ENCODE results near the genes HIPK2, OR9A4 and PRSS1.

DNA sequence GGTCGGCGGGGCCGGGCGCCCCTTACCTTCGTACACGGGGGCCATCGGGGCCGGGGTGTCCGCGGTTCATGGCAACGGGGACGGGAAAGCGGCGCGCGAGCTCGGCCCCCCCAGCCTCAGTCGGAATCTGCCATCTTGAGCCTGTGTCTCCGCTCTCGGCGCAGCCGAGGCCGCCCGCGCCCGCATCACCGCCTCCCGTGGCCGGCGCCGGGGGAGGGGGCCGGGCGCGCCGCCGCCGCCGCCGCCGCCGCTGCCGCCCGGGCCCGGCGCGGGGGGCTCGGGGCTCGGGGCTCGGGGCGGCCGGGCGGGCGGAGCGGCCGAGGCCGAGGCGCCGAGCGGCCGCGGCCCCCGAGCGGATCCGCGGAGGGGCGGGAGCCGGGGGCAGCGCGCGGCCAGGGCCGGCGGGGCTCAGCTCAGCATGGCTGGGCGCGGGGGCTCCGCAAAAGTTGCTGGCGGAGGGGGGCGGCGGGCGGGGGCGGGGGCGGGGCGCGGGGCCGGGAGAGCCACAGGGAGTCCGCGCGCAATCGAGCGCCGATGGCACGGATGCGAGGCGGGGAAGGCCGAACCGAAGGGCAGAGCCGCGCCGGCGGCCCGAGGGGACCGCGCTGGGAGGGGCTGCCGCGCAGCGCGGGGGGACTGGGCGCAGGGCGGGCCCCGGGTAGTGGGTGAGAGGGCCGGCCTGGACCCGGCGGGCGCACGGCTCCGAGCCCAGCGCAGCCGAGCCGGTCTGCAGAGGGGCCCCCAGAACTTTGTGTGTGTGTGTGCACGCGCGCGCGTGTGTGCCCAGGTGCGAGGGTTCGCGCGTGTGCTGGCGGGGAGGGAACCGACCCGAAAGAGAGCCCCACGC, at the start of gene HIPK2:
Gene HIPK2, minus strand, starts transcription at position 420 of the 847 bp plus-strand sequence.
- RAMPAGE, long total RNA = no peak
- RRBS = 2% methylated on average over 61 of the region's 131 CpGs

DNA sequence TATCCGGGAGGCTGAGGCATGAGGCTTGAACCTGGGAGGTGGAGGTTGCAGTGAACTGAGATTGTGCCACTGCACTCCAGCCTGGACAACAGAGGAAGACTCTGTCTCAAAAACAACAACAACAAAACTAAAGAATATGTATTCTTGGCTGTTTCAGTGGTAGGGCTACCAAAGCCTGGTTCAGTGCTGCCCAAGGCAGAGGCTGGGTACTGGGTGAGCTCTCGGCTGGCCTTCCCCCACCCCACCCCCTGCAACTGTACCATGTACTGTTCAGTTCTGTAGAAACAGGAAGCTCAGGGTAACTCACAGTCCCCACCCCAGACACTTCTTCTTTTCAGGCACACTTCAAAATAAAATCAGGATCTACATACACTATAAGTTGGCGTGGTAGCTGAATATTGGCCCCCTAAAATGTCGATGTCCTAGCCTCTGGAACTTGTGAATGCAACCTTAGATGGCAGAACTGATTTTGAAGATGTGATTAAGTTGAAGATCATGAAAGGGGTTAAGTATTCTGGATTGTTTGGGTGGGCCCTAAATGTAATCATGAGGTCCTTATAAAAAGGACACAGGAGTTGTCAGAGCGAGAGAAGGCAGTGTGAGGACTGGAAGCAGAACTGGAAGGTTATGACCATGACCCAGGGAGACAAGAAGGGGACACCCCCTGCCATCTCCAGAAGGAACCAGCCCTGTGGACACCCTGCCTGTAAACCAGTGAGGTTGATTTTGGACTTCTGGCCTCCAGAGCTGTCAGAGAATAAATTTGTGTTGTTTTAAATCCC, 31.2 kb downstream of the TBXAS1 start:
- RAMPAGE, long total RNA = no peak
- RRBS = no CpG with 5 or more reads among the region's 5 CpGs

DNA sequence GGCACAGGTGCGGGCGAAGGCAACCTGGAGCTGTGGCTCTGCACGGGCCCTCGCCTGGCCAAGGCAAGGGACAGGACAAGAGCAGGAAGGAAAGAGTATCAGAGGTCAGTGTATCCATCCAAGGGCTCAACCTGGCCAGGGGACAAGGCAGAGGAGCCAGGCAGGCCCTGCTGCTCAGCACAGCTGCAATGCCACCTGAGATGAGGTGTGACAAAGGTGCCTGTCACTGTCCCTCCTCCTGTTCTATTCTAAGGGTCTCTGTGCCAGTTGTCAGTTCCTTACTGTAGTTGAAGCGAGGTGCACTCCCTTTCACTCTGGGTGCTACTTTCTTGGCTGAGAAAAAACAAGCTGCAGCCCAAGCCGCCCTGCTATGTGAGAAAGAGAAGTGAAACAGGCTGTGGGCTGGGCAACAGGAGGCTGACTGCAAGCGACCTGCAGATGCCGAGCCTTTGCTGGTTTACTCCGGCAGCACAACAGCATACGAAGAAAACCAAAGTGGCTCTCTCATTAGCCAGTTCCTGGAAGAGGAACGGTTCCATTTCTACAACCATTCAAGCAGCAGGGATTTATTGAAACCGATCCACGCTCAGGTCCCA, 33.3 kb upstream of the KDM7A start:
- RAMPAGE, long total RNA = no peak
- RRBS = no CpG with 5 or more reads among the region's 13 CpGs

GRCh38 chr7:140443809-140444294, 35.5 kb downstream of the MKRN1 start:
- RAMPAGE, long total RNA = no peak
- RRBS = no CpG with 5 or more reads among the region's 7 CpGs

GRCh38 chr7:140458626-140459369, 20.5 kb downstream of the MKRN1 start:
- RAMPAGE, long total RNA = no peak
- RRBS = no CpG with 5 or more reads among the region's 9 CpGs

DNA sequence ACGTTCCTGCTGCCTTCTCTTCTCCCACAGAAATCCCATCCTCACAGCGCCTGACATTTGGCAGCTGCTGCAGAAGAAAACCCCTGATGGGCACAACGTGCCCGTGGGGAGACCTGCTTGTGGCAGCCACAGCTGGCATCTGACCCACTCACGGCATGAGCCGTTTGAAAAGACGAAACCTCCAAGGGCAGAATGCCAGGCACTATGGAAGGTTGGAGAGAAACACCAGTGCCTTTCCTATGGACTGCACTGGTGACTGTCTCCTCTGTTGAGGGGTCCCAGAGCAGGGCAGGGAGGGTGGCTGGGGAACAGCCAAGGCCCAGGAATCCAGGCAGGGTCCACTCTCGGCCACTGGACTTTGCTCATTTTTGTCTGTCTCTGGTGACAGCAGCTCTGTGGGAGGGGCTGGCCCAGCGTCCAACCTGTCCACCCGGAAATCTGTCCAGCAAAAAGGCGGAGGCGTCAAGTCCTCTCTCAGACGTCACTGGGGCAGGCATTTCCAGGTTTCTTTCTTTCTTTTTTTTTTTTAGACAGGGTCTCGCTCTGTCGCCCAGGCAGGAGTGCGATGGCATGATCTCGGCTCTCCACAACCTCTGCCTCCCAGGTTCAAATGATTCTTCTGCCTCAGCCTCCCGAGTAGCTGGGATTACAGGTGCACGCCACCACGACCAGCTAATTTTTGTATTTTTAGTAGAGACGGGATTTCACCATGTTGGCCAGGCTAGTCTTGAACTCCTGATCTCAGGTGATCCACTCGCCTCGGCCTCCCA, 61.1 kb upstream of the MKRN1 start:
- RAMPAGE, long total RNA = no peak
- RRBS = no CpG with 5 or more reads among the region's 23 CpGs

GRCh38 chr7:140852780-140853406, 71.8 kb downstream of the BRAF start:
- RAMPAGE, long total RNA = no peak
- RRBS = no CpG with 5 or more reads among the region's 6 CpGs

DNA sequence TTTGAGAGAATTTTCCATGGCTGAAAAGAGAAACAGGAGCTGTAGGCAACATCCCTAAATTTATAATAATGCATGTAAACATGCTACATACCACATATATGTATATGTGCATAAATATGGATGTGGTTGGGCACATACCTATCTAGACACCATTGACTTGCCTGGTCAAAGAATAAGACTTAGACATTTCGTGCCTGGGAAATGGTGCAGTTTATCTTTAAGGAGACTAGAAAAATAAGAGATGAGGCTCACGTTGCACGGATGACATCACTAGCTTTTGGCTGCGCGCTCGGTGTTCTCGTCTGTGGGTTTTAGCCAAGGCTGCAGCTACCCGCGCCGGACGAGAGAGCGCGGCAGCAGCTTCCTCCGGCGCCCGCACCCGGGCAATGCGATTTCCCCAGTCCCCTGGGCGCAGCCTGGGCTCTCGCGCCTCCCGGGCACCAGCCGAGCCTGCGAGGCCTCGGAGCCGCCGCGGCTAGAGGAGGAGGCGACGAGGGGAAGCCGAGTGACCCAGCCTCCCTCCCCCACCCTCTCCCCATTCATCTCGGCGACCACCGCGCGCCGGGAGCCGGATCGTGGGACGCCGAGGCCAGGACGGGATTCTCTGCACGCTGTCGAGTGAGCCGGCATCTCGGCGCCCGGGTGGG, 1.4 kb upstream of the TMEM178B start:
- RAMPAGE, long total RNA = no peak
- RRBS = 2% methylated on average over 14 of the region's 48 CpGs

DNA sequence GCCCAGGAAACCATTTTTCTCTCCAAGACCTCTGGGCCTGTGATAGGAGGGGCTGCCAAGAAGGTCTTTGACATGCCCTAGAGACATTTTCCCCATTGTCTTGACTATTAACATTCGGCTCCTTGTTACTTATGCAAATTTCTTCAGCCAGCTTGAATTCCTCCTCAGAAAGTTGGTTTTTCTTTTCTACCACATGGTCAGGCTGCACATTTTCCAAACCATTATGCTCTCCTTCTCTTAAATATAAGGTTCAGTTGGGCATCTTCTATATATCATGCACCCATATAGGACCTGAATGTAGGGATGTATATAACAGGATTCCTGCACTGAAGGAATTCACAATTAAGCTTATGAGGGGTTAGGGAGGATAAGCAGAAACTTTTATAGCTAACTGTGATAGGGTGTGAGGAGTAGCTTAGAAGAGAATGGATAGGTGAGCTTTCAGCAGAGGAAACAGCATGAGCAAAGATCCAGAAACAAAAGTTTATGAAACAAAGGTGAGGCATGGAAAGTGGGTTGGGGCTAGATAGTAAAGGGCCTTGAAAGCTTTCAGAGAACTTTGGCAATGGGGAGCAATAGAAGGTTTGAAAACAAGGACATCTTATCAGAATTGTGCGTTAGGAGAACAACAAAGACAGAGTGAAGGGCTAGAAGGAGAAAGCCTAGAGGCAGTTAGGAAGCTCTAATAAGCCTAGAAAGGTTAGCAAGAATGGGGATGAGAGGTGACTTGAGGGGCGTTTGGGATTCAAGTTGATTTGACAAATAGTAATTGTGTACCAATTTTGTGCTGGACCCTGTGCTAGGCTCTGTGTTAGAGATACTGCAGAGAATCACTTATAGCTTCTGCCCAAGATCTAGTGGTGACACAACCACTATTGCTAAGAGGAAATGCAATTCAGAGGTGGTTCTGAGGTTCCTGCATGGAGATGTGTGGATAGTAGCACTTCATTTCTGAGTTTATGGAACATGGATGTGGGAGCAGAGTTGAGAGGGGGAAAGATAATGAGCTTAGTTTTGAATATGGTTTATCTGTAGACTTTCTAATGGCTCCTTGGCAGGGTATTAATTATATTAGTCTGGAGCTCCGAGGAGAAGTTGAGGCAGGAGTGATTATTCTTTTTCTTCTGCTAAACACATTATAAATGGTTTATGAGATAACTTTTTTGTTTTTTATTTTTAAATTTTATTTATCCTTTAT, 2.9 kb upstream of the TAS2R3 start:
- RAMPAGE, long total RNA = no peak
- RRBS = no CpG with 5 or more reads among the region's 4 CpGs

GRCh38 chr7:141916149-141916472, at the start of gene OR9A4:
Gene OR9A4, plus strand, starts transcription at chr7:141916399.
- RAMPAGE, long total RNA = no peak
- RRBS = no CpG with 5 or more reads among the region's 2 CpGs

DNA sequence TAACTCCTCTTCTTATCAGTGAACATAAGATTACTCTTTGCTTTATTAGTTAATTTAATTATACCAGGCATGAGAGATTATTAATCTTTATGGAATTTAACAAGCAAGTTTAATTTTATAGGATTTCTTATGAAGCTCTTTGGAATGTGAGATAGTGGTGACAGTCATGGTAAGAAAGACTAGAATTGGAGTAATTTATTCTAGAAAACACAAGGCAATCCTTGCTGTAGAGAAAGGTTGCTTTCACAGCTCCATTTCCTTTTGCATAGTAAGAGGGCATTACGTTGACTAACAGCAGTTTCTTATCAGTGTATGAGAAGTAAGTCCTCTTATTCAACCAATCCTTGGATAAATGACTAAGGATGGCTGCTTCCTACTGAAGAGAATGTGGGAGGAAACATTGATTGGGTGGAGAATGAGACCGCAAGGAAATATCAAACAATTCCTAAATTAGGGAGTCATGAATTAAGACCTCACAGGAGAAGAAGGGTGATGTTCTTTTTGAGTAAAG, 5.4 kb downstream of the MGAM start:
- RAMPAGE, long total RNA = no peak
- RRBS = no CpG with 5 or more reads among the region's 2 CpGs

DNA sequence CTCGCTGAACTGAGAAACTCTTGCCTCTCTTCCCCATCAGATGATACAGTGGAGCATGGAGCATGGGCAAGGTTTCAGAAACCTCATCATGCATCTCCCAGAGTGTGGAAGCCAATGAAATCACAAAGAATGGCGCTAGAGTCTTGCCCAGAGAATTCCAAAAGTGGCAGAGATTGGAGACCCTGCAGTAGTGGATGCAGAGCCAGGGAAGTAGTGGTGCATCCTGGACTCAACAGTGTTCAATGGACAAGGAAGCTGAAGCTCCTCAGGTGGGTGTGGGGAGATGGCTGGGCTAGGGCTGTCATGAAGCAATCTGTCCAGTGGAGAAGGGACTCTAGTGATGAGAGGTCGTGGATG, 32.4 kb downstream of the PRSS58 start:
- RAMPAGE, long total RNA = no peak
- RRBS = no CpG with 5 or more reads among the region's 3 CpGs

DNA sequence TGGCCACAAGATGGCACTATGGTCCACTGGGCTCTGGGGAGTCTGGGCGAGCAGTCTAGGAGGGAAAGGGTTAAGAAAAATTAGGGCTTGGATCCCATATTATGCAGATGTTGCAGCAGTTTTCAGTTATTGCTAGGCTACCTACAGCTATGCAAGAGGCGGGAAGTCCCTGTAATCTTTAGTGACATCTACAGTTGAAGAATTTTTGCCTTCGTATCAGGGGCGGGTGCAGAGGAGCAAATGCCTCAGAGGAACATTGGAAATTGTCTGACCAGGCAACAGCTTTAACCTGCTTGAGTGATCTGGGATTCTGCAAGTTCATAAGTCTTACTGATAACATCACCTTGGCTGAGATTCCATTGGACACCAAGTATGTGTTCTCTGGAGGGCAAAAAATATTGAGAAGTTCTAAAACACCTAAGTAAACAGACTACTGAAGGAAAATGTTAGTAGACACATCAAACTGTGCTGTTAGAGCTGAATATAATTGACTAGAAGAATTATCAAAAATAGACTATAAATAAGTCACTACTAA, 238.9 kb upstream of the PRSS58 start:
- RAMPAGE, long total RNA = no peak
- RRBS = no CpG with 5 or more reads among the region's 4 CpGs

DNA sequence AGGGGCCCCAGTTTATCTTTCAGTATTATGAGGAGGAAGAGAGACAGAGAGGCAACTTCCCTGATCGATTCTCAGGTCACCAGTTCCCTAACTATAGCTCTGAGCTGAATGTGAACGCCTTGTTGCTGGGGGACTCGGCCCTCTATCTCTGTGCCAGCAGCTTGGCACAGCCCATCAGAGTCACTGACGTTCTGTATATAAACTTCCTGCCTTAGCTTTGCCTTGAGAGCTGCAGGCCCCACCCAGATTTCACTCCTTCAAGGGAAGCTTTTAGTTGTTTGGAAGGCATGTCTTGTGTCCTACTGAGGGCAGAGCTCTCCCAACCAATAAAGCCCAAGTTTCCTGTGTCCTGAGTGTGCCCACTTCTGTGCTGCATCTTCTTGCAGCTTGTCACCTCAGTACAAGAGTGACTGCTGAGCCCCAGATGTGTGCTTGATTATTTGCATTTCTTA, 242.5 kb upstream of the PRSS58 start:
- RAMPAGE, long total RNA = no peak
- RRBS = no CpG with 5 or more reads among the region's 4 CpGs

DNA sequence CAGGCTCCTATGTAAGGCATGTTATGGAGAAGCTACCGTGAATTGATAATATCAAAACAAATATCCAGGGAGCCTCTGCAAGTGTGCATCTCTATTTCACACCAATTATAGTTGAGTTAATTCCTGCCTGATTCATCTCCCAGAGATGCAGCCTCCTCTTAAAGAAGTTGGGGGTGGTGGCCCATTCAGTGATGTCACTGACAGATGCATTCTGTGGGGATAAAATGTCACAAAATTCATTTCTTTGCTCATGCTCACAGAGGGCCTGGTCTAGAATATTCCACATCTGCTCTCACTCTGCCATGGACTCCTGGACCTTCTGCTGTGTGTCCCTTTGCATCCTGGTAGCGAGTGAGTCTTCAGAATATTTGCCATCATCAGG, 189.1 kb upstream of the PRSS1 start:
- RAMPAGE, long total RNA = no peak
- RRBS = no CpG with 5 or more reads among the region's 2 CpGs

DNA sequence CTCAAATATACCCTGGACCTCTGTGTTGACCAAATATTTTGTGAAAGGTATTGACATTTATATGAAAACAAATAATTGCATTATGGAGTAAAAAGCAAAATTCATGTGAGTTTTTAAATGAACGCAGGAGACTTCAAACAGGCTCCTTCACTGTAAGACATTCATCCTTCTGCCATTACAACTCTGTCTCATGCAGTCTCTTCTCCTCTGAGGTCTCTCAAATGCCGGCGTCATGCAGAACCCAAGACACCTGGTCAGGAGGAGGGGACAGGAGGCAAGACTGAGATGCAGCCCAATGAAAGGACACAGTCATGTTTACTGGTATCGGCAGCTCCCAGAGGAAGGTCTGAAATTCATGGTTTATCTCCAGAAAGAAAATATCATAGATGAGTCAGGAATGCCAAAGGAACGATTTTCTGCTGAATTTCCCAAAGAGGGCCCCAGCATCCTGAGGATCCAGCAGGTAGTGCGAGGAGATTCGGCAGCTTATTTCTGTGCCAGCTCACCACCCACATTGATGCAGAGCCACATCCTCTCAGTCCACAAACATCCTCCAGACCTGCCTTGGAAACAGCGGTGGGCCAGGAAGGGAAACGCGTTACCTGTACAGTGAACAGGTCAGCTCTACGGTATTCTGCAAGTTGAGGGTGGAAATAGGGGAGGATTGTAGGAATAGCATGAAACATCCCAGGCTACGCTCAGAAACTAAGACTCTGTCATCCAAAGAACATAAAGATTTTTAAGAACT, 133.2 kb upstream of the PRSS1 start:
- RAMPAGE, long total RNA = no peak
- RRBS = no CpG with 5 or more reads among the region's 12 CpGs

DNA sequence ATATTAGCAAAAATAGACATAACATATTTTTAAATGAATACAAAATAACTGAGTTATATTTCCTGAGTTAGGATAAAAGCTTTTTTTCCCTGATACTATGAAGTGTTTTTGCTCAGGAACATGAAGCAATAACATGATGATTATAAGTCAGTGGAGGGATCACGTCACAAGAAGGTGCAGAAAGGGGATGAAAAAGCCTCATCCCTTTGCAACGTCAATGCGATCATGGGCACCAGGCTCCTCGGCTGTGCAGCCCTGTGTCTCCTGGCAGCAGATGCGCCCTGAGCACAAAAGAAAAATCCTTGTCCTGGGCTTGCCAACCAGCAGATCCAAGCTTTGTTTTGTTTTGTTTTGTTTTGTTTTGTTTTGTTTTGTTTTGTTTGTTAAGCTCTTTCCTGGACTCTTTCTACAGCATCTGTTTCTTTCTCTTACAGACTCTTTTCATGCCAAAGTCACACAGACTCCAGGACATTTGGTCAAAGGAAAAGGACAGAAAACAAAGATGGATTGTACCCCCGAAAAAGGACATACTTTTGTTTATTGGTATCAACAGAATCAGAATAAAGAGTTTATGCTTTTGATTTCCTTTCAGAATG, 103.4 kb upstream of the PRSS1 start:
- RAMPAGE, long total RNA = no peak
- RRBS = no CpG with 5 or more reads among the region's 6 CpGs

DNA sequence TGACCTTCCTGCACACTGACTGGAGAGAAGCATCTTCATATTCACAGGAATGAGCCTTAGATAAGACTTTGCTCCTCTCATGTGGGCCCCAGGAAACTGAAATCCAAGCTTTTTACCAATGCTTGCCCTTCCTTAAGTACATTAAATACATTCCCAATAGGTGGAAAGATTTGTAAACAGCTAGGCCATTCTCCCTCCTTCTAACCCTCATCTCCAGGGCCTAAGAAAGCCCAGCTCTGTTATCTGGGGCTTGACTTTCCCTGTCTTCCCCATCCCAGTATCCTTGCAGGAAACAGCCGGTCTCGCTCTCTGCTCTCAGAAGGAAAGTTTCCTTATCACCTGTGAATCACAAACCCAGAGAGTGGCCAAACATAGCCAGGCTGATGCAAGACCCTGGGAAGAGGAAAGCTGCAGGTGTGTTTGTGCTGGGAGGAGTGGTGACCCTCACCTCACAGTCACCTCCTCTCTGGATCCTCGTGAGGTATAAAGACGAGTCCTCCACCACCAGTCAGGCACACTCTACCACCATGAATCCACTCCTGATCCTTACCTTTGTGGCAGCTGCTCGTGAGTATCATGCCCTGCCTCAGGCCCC, at the start of gene PRSS1:
Gene PRSS1, plus strand, starts transcription at position 515 of the 595 bp plus-strand sequence.
- RAMPAGE, long total RNA = no peak
- RRBS = no CpG with 5 or more reads among the region's 5 CpGs

DNA sequence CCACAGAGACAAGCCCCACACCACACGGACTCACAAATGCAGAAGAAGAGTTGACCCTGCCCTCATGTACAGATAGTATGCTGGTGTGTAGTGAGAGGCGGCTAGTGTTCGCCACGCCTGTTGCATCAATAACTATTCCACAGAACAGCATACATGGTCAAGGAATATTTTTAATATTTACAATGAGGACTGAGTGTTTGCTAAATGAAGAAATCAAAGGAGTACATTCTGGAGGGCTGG, 28.4 kb downstream of the PRSS2 start:
- RAMPAGE, long total RNA = no peak
- RRBS = no CpG with 5 or more reads among the region's 4 CpGs

- RAMPAGE, long total RNA = no peak
- RRBS = no CpG with 5 or more reads among the region's 11 CpGs
These were observed 34.0 kb downstream of the PRSS2 start for GRCh38 chr7:142804455-142805481.

Measured in epithelial cell of alveolus of lung (primary cell).